Retinal pigment epithelial cell (primary cell): Measurements from ENCODE around the genes LTBR and ENO2.

GRCh38 chr12:6292597-6292917, 17.9 kb upstream of the PLEKHG6 start:
- RRBS, result no CpG with 5 or more reads among the region's 2 CpGs

GRCh38 chr12:6297913-6298232, 12.6 kb upstream of the PLEKHG6 start:
- RRBS, result no CpG with 5 or more reads among the region's 6 CpGs

GRCh38 chr12:6303036-6303366, 7.5 kb upstream of the PLEKHG6 start:
- RRBS, result no CpG with 5 or more reads among the region's 4 CpGs

GRCh38 chr12:6328855-6329146, 13.1 kb downstream of the TNFRSF1A start:
- RRBS, result no CpG with 5 or more reads among the region's 12 CpGs

- RRBS, result no CpG with 5 or more reads among the region's 2 CpGs
These were observed 9.1 kb downstream of the TNFRSF1A start for GRCh38 chr12:6332816-6333074.

- RRBS, result no CpG with 5 or more reads among the region's 23 CpGs
These were observed 6.6 kb downstream of the TNFRSF1A start for GRCh38 chr12:6334944-6336078.

DNA sequence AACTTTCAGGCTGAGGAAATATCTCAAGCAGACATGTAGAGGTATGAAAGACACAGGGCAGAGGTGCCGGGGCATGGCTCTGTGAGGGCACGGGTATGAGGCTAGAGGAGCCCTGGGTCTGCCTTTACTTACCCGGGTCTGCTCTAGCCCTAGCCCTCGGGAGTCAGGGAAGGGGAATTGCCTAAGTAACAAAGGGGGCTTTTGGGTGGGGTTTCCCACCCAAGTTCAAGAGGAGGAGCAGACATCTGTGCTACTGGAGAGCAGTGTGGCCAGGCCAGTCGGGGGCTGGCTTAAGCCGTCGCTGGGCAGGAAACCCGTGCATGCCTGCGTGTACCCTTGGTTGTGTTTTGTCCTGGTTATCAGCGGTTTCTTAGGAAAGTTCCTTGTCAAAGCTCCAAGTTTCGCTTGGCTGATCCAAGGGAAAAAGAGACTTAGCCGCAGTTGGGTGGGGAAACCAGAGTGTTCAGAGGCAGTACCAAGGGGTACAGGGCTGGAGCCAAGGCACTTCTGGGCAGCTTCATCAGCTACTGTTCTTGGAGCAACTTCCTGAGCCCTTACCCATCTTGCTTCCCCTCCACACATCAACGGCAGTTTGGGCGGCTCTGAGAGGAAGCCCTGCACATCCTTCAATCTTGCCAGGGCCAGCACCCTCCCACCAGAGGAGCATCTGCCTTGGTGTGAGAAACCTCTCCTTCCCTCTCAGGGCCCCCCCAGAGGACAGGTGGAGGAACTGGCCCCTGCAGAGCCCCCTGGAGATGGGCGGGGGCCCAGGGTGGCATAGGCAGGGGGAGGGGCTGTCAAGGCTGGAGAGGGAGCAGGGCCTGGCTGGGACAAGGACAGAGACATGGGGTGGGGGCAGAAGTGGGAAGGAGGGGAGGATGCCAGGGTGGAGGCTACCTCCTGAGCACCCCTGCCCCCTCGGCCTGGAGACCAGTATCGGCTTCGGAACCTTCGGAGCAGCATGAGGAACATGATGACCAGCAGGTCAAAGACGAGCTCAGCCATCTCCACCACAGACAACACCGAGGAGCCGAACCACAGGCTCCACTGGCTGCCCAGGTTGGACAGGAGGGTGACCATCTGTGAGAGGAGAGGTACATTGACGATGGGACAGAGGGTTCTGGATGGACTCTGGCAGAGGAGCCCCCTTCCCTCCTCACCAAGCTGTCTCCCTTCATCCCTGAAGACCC, 5.7 kb upstream of the TNFRSF1A start:
- RRBS, result 97% methylated on average over 3 of the region's 23 CpGs

DNA sequence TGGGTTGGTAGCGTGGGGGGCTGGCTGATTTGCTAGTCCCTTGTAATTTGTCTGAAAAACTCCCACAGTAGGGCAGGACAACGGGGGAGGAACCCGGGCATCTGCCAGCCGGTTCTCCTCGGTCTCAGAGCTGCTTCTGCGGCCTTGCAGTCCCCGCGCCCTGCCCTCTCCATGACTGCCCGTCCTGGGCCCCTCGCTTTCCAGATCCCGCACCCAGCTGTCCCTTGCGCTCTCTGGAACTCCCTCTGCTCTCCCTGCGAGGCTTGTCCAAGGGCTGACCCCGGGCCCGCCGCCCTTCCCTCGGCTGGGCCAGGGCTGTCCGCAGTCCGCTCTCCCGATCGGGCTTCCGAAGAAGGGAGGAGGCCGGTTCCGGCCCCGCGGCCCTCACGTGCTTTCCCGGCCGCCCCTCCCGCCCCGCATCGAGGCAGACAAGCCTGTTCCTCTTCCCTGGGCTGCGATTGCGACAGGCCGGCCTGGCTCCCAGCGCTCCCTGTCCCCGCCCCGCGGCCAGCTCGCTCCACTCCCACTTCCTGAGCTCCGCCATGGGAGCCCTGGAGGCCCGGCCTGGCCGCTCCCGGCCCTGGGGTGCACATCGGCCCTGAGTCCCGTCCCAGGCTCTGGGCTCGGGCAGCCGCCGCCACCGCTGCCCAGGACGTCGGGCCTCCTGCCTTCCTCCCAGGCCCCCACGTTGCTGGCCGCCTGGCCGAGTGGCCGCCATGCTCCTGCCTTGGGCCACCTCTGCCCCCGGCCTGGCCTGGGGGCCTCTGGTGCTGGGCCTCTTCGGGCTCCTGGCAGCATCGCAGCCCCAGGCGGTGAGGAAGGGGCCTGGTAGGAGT, at the start of gene LTBR:
Gene LTBR, plus strand, starts transcription at position 520 of the 836 bp plus-strand sequence.
- RRBS, result 2% methylated on average over 21 of the region's 60 CpGs

DNA sequence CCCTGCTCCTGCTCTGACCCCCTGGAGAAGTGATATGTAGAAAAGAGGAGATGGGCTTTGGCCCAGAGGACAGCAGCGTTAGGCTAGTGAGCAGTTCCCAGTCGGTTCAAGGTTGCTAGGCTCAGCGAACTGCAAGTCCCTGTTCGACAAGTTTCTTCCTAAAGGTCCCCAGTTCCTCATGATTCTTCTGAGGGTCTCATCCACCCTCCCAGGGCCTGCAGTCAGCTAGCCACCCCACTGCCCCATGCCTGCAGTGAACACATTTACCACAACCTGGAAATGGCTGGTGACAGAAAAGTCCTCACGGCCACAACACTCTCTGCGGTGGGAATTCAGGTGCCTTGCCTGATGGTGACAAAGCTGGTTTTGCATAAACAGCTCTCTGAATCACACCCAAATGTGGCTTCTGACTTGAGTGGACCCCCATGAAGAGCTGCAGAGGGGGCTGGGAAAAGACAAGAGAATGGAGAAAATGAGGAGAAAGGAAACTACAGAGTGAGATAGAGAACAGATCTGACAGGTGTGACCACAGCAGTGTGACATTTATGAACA, 1.4 kb upstream of the CD27 start:
- RRBS, result no CpG with 5 or more reads among the region's 6 CpGs

GRCh38 chr12:6446269-6446689, 1.5 kb downstream of the CD27 start:
- RRBS, result no CpG with 5 or more reads among the region's 1 CpG

- RRBS, result no CpG with 5 or more reads among the region's 24 CpGs
These were observed 791 bp downstream of the TAPBPL start for GRCh38 chr12:6452238-6453427.

DNA sequence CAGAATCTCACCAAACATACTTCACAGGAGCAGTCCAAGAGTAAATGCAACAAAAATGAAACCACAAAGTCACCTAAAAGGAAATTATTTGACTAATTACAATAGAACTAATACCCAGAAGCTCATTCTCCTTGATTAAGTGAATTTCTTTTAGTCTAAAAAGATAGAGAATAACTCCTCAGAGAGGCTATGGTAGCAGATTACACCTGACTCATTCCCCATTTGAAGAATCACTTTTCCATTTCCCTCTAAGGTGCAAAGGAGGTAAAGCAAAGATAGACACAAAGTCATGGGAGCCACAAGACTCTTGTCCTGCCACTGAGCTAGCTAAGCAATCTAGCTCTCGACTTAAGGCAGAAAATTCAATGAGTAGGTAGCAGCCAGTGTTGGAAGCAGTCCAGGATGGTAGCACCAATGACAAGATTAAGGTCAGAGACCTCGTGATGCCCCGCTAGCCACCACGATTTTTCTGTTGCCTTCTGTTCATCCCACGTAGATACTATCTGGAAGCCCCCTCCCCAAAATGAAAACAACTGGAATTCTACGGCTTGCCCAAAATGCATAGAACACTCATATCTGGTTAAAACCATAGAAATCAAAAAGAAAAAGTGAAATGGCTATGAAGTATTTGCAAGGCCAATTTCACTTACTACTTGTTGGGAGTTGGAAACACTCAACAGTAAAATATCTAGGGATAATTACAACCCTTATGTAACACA, 1.4 kb downstream of the VAMP1 start:
- RRBS, result no CpG with 5 or more reads among the region's 6 CpGs

- RRBS, result no CpG with 5 or more reads among the region's 3 CpGs
These were observed 709 bp downstream of the VAMP1 start for GRCh38 chr12:6469830-6470105.

- RRBS, result no CpG with 5 or more reads among the region's 10 CpGs
These were observed 7.3 kb downstream of the GAPDH start for GRCh38 chr12:6541647-6542046.

DNA sequence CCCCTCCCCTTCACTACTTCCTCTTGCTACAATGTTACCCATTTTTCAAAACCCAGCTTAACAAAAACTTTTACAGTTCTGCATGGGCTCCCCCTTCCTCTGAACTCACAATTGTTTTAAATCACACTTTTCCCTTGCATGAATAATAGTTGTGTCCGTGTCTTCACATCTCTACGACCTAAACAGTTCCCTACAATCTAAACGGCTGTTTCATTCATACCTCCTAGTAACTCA, 705 bp downstream of the NOP2 start:
- RRBS, result no CpG with 5 or more reads among the region's 3 CpGs

- RRBS, result no CpG with 5 or more reads among the region's 11 CpGs
These were observed 2.8 kb downstream of the CHD4 start for GRCh38 chr12:6604094-6605077.

DNA sequence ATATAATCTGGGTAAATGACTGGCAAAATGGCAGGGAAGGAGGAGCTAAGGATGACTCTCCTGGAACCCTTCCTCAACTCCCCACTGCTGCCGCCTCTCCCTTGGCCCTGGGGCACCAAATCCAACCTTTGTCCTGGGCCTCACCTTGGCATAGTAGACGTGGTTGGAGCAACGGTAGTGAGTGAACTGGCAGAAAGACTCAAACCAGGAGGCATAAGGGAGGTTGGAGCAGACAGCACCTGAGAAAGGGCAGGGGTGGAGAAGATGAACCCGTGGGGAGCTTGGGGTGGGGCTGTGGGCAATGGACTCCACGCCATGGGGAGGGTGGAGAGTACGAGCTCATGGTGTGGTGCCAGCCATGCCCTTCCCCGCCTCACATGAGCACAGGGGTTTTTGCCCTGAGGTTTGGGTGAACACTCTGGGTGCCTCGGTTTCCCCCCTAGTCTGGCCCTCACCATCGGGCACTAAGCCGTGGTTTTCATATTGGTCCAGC, 847 bp downstream of the ACRBP start:
- RRBS, result no CpG with 5 or more reads among the region's 10 CpGs

DNA sequence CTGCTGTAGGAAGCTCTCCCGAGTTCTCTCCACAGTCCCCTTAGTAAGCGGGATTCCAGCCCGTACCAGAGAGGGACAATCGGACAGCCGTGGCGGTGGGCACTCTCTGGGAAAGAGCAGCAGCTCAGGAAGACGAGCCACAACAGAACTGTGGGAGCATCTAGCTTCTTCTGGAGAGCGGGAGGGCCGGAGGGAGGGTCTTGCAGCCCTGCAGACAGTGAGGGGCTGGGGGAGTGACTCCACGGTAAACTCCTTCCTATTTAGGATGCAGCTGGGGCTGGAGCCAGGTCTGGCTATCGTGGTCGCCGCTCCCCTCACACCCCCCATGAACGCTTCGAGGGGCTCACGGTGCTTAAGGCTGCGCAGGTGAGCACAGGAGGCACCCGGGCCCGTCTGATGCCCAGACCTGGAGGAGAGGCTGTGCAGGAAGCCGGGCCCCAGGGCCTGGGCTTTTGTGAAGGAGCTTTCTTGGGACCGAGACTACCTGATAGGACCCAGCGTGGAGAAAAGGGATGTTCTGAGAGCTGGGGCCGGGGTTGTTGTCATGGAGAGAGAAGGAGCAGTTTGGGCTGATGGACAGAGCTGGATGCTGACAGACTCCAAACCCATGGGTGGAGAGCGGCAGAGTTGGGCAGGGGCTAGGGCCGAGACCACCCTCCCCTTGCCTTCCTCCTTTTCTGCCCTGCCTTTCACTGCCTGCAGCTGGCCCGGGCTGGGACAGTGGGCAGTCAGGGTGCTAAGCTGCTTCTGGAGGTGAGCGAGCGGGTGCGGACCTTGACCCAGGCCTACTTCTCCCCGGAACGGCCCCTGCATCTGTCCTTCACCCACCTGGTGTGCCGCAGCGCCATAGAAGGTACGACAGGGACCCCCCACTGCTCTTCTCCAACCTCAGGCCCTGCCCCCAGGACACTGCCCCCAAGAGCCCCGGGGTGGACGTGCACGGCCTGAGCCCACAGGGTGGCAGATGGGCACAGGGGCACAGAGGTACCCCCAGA, 3.7 kb upstream of the GNB3 start:
- RRBS, result 86% methylated on average over 9 of the region's 37 CpGs

- RRBS, result no CpG with 5 or more reads among the region's 13 CpGs
These were observed 911 bp upstream of the GNB3 start for GRCh38 chr12:6839619-6840408.

GRCh38 chr12:6914157-6915023, at the start of gene ENO2:
ENO2 (plus strand) TSS chr12:6914580.
- RRBS, result 2% methylated on average over 23 of the region's 75 CpGs